Colic lymph node (tissue), 1 donor: Measurements from ENCODE around the gene DCUN1D1.

- PRO-cap, result no peak
These were observed 177.7 kb downstream of the TBL1XR1 start for GRCh38 chr3:177019601-177020004.

DNA sequence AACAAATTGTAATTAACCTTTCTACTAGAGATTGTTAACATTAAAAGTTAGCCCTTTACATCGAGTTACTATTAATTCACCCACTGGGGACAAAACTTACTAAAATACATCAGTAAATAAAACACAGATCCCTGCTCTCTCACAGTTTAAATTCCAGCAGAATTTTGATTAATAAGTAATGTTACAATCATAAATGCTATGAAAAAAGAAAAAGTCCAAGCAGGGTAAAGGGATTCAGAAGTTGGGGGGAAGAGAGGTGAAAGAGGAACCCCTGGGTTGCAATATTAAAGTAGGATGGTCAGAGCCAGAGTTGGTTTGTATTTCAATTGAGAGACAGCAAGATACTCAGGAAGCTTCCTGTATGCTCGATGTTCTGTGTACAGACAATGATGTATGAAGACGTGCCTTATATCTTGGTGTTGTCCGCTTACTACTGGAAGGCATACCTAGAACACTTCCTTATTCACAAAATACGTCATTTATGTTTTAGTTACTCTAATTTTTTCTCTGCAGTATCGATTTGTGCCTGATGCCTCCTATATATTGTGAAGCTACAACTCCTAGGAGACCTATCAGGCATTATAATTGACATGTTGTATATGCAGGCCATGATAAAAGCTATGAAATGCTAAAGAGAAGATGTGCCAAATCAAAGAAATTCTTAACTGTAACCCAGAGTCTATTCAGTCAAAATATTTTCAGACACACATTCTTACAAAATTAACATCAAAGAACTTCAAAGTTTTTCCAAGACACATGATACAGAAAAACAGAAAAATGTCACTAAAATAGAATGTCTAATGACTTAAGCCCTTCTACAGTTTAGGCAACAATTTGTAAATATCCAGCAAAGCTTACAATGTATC is 87.5 kb downstream of the TBL1XR1 start:
- PRO-cap, result no peak

- PRO-cap, result no peak
These were observed 3.2 kb downstream of the TBL1XR1 start for GRCh38 chr3:177193772-177194770.

GRCh38 chr3:177246709-177247293 is 49.5 kb upstream of the TBL1XR1 start:
- PRO-cap, result no peak

GRCh38 chr3:177249238-177249569 is 51.9 kb upstream of the TBL1XR1 start:
- PRO-cap, result no peak

DNA sequence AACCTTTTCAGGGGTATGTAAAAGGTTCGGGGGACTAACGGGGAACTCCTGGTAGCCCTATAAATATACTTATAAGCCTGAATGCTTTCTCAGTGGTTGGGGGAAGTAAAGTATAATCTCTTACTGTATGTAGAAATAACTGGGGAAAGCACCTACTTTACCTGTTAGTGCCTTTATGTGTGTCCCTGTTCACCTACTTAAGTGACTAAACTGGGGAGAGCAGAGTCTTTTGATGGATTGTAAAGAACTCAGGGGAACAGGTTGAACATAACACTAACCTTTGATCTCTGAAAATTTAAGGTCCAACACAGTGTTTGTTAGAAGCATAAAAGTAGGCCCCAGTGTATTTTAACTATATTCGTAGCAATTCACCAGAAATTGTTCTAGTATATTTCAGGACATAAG is 154.6 kb upstream of the TBL1XR1 start:
- PRO-cap, result no peak

DNA sequence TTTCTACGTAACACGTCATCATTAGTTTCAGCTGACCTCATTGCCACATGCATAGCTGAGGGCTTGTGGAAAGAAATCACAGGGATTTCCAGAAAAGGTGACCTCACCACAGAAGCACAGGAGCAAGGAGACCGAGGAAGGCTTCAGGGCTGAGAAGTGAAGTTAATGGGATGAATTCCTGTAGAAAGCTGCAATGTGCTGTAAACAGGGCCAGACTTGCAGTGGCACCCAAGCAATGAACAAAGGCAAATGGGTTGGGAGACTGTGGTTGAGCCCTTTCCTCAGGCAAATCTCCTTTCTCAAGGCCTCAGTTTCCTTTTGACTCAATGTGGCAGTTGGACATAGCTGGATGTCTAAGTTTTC is 252.1 kb upstream of the TBL1XR1 start:
- PRO-cap, result no peak

- PRO-cap, result no peak
These were observed 281.1 kb upstream of the TBL1XR1 start for GRCh38 chr3:177478277-177478910.

DNA sequence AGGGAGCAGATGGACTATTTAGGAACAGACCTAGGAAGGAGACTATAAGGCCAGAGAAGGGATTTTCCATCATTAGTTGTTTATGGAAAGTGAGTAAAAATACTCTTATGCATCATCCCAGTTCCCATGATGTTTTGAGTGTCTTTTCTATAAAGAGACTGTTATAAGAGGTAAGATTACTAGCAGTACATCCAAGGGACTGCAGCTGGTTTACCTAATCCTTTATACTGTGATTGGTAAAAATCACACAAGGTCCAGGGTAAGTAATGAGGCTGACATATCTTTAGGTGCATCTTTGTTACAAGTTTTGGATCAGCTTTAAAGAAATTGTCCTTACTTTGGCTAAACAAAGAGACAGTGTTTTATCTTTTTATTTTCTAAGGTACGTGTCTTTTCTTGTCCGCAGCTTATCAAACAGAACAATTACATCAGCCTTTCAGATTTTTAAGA is 477.9 kb upstream of the KCNMB2 start:
- PRO-cap, result no peak

GRCh38 chr3:179259735-179260483 is 9.0 kb upstream of the KCNMB3 start:
- PRO-cap, result no peak

- PRO-cap, result no peak
These were observed 15.6 kb downstream of the MRPL47 start for GRCh38 chr3:179588499-179589614.

DNA sequence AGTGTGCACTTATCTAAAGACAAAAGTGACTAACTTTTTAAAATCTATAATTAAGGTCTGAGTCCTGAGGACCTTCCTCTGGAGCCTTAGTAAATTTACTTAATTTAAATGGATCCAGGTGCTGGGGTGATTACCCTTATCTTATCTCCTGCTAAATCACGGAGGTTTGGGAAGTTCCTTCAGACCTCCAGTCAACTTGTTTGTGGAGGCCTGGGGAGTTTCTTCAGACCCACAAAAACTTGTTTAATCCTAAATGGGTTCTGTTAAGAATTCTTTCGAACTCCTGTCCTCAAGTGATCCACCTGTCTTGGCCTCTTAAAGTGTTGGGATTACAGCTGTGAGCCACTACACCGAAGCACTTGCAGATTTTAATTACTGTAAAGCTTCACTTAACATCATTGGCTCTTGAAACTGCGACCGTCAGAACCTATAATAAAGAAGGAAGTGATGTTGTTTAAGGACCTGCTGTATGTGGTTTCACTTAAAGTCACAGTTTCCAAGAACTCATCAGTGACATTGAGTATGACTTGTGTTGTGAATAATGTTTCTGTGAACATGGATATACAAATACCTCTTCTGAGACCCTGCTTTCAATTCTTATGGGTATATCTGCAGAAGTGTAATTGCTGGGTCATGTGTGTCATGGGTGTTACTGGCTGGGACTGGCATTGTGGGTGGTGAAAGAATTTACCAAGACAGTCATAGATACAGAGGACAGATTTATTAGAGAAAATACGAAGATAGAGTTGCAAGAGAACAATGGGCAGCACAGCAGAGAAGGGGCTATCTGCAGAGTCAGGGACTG is 4.2 kb downstream of the NDUFB5 start:
- PRO-cap, result bidirectional peak, plus-strand start at position 593 of the sequence, minus-strand start at position 361 of the sequence

- PRO-cap, result no peak
These were observed 55.9 kb downstream of the USP13 start for GRCh38 chr3:179708789-179709182.

DNA sequence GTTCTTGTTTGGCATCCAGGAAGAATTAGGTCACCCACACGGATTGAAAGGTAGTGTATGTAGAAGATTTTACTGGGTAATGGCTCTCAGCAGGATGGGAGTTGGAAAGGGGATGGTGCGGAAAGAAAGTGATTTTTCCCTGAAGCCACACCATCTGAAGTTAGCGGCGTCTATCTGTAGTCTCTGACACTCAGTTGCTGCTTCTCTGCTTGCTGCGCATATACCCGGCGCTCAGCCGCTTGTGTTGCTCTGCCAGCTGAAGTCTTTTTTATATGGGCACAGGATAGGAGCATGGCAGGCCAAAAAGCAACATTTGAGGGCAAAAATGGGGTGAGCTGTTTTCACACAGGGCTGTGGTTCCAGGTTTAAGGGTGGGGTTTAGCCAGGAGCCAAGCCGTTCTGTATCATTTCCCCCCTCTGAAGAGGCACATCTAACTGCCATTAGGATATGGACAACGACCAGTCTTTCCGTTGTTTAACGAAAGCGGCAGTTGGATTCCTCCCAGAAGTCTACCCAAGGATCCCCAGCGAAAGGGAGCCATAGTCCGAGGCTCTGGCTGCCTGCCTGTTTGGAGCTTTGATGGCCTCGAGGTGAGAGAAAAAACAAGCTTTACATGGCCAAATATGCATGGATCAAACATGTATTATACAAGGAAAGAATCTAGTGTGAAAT is 44.1 kb upstream of the FXR1 start:
- PRO-cap, result no peak

DNA sequence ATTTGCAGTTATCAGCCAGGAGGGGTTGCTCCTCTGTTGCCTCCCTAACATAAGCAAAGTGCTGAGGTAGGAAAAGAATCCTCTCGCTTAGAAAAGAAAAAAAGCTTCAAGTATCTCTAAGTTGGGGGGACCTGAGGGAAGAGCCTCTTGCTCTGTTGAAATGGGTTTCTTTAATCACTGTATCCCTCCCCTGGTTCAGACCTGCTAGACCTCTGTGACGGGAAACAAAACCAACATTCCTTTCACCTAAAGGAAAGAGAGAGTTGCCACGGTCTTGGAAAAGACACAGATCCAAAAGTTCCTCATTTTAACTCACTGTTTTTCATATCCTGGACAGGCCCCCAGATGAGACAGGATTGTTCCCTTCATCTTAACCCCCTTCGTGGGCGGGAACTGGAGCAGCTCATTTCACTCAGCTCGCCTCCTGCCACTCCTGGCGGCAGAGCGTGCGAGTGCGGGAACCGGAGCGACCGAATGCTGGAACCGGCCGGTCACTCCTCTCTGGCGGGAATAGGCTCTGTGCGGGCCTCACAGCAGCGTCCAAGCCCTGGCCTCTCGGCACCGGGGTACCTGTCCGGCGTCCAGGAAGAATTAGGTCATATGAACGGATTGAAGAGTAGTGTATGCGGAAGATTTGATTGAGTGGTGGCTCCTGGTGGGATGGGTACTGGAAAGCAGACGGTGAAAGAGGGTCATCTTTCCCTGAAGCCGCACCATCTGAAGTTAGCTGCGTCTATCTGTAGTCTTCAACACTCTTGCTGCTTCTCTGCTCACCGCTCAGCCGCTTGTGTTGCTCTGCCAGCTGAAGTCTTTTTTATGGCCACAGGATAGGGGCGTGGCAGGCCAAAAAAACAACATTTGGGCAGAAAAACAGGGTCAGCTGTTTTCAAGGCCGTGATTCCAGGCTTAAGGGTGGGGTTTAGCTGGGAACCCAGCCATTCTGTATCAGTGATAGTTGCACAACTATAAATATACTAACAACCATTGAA is 42.4 kb upstream of the FXR1 start:
- PRO-cap, result no peak

DNA sequence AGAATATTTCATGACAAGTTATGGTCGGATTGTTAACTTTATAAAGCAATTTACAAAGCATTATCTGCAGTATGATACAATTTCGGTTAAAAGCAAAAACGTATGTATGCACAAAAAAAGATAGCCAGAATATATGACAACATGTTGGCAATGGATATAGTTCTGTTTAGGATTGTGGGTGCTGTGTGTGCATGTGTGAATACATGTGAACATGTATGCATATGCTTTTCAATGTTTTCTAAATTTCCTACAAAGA is 294.7 kb upstream of the ATP11B start:
- PRO-cap, result no peak

- PRO-cap, result no peak
These were observed 52.8 kb upstream of the ATP11B start for GRCh38 chr3:182740383-182741009.

GRCh38 chr3:182814277-182814897 is 21.1 kb downstream of the ATP11B start:
- PRO-cap, result no peak

GRCh38 chr3:182965374-182965819 is 14.9 kb downstream of the DCUN1D1 start:
- PRO-cap, result no peak

DNA sequence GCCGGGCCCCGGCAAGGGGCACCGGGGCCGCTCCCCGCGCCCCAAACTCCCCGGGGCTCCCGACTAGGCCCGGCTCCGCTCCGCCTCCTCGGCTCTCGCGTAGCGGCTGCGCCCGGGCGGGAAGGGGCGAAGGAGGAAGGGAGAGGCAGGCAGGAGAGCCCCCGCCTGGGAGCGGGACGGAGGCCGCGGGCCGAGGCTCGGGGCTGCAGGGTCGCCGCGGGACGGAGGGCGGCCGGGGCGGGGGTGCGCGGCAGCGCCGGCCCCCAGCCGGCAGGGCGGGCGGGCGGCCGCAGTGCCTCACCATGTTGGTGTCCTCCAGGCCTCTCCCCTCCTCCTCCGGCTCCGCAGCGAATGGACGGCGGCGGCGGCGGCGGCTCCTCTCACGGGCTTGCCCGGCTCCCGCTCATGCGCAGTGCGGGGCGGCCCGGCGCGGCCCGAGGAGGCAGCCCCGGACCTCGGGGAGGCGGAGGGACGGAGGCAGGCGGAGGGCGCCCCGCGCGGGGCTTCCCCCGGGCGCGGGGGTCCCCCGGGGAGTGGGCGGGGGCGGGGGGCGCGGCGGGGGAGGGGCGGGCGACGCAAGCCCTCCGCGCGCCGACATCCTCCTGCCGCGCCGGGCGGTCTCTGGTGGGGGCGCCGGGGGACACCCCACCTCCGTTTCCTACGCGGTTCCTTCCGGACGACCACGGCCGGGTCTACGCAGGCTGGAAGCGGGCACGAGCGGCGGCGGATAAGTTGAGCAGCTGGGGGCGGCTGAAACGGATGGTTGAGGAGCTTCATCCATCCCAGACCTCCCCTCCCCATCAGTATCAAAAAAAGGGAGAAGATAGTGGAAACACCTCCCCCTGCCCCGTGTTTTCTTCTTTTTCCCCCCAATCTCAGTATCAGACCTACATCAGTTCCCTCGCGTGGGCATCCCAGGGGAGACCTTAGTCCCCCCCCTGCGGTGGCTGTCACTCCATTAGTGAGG is at the start of gene DCUN1D1:
DCUN1D1 (minus strand) TSS at position 353 of the 967 bp plus-strand sequence.
- PRO-cap, result bidirectional peak, plus-strand start at position 412 of the sequence, minus-strand start at position 353 of the sequence; bidirectional peak, plus-strand start at position 676 of the sequence, minus-strand start at position 623 of the sequence